ENCODE measurements around the genes PTGFRN and GDAP2.

GRCh38 chr1:116878544-116879595 is 30.8 kb upstream of the PTGFRN start:
- PRO-cap: no peak
- CAGE, long polyA plus RNA: no peak

GRCh38 chr1:116909428-116910317 is at the start of gene PTGFRN:
PTGFRN (plus strand) TSS chr1:116909916.
- PRO-cap: no peak
- CAGE, long polyA plus RNA: no peak

GRCh38 chr1:117051297-117052160 is 8.6 kb upstream of the TTF2 start:
- PRO-cap: no peak
- CAGE, long polyA plus RNA: no peak

DNA sequence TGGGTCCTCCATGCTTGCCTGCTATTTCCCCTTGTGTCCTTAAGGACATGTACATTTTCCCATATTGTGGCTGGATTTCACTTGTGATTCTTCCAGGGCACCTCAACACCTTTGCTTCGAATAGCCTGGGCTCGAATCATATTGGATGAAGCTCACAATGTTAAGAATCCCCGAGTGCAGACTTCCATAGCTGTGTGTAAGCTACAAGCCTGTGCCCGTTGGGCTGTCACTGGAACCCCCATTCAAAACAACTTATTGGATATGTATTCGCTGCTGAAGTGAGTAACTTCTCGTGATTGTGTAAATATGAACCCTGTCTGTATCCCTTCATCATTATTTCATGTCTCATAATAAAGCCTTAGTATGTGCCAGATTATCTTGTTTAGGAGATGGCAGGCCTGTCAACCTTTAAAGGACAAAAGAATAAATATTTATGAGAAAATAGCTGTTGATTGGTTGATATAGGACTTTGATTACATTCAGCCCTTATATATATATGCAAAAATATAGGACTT is 28.6 kb downstream of the TTF2 start:
- PRO-cap: no peak
- CAGE, long polyA plus RNA: no peak

DNA sequence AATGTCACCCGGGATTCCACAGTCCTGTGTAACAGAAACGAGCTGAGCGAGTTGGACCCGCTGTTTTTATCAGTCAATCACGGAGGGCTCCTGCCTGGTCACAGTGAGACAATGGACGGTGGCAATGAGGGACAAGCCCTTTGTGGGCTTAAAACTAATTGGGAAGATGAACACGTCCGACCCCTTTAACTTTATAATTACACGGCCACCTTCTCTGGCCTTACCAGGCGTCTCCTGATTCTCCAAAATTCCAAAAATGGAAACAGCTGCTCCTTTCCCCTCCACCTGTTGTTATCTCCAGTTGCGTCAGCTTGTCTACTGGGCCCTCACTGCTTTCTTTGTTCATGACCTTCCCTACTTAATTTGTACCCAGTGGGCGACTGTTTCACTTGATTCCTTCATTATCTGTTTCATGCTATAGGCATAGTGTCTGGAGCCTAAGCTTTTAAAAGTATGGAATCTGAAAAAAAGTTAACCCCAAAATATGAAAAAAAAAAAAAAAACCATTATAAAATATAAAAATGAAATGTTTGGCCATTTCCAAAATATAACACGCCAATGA is 1.1 kb upstream of the TRIM45 start:
- PRO-cap: no peak
- CAGE, long polyA plus RNA: no peak

DNA sequence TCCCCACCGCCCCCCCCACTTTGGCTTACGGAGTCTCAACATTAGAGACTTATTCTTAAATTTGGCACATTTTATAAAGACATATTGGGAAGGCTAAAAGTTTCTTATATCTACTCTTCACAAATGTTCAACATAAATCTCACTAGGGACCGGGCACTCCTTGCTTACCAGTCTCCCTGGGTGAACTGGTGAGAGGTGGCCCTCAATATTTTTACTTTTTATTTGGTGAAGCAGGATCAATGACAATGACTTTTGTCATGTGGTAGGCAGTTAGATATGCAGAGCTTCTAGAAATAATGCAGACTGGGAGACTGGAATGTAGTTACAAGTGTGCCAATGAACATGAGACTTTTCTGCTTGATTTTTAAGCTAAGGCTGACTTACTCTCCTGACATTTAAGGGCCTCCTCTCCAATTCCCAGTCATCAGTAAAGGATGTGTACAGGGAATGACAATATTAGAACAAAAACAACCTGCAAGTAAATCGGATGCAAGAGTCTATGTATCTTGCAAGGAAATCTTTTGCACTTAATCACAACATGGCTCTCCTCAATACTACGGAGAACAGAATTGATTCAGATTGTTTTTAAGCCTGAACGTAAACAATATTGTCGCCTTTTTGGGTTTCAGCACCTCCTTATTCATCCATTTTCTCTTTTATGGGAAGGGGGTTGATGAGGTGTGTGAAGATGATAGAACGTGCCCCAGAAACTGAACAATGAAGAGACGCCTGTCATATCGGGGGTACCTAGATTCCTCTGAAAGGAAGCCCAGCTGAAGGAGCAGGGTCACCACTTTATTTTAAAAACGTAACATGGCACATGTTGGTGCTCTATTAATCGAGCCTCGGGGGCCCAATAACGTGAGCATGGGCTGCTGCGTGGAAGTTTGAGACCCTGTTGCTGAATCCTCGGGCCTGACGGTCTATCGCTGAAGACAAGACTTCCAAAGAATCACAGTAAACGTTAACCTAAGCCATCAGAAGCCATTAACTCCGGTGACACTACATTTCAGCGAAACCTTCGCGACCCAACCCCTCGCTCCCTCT is 1.4 kb upstream of the MAN1A2 start:
- PRO-cap: no peak
- CAGE, long polyA plus RNA: no peak

DNA sequence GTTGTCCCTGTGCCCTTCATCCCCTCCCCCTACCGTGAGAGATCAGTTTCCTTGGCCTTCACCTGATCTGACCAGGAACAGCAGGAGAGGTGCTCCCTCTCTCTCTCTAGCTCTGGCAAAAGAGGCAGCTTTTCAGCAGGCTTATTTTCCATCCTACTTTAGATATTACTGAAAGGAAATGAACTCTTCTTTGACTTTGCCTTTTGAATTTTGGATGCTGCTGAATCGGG is 26.8 kb downstream of the TENT5C start:
- PRO-cap: no peak
- CAGE, long polyA plus RNA: no peak

GRCh38 chr1:117820923-117821366 is 108.5 kb downstream of the GDAP2 start:
- PRO-cap: no peak
- CAGE, long polyA plus RNA: no peak

GRCh38 chr1:117929130-117929860 is at the start of gene GDAP2:
GDAP2 (minus strand) TSS chr1:117929621.
- PRO-cap: bidirectional peak, plus-strand start at chr1:117929238, minus-strand start at chr1:117929225; bidirectional peak, plus-strand start at chr1:117929355, minus-strand start at chr1:117929332; bidirectional peak, plus-strand start at chr1:117929996, minus-strand start at chr1:117929578
- CAGE, long polyA plus RNA: no peak

- PRO-cap: no peak
- CAGE, long polyA plus RNA: no peak
These were observed 83.4 kb downstream of the SPAG17 start for GRCh38 chr1:118101601-118102092.

GRCh38 chr1:118986272-118987033 is 1.7 kb downstream of the TBX15 start:
- PRO-cap: no peak
- CAGE, long polyA plus RNA: no peak

GRCh38 chr1:118987034-118987336 is 1.2 kb downstream of the TBX15 start:
- PRO-cap: no peak
- CAGE, long polyA plus RNA: no peak

GRCh38 chr1:119139455-119139874 is 988 bp downstream of the WARS2 start:
- PRO-cap: bidirectional peak, plus-strand start at chr1:119139748, minus-strand start at chr1:119139511
- CAGE, long polyA plus RNA: no peak

GRCh38 chr1:119331449-119331755 is 37.2 kb upstream of the HAO2 start:
- PRO-cap: unidirectional peak, minus-strand start at chr1:119331517
- CAGE, long polyA plus RNA: no peak

DNA sequence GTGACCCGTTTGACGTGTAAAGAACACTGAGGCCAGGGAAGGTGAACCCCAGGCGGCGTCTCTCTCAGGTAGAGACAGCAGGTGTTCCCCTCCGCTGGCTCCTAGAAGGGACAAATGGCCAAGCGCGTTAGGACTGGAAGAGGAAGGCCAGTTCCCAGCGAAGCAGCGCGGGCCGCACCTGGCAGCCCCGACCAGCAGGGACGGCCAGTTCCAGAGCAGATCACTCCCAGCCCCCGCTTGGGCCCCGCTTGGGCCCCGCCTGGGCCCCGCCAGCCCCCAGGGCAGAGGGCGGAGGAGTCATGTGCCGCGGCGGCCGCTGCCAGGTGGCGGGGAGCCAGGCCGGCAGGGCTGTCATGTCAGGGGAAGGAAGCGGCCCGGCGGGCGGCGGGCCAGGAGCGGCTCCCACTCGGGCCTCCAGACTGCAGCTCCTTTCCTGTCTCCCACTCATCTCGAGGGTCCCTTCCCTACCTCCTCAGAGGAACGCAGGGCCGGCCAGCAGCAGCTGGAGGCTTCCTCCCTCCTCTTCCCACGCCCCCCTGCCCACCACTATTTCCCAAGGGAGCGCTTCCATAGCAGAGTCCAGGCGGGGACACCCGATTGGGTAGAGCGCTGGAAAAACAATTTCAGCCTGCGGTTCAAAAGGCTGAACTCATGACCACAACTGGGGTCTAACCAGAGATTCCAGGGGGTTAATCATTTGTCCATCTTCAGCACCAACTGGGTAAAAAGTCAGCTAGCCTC is 16.5 kb downstream of the ZNF697 start:
- PRO-cap: no peak
- CAGE, long polyA plus RNA: no peak

DNA sequence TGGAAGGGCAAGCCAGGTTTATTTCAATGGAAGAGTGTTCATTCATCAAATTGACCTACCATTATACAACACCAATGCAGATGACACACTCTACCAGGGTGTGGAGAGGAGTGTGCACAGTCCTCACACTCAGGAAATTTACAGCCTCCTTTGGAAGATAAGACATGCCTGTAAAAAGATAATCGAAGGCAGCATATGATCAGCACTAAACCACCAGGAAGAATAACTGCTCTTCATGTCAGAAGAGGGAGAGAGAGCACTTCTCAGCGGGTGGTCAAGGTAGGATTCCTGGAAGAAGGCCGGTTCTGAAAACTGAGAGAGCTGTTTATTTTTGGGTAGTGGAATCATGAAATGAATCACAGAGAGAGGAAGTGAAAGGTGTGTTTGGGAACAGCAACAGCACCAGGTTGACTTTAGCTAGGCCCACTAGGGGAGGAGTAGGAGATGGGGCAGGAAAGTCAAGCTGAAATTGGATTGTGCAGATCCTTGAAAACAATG is 14.0 kb upstream of the ZNF697 start:
- PRO-cap: no peak
- CAGE, long polyA plus RNA: no peak

DNA sequence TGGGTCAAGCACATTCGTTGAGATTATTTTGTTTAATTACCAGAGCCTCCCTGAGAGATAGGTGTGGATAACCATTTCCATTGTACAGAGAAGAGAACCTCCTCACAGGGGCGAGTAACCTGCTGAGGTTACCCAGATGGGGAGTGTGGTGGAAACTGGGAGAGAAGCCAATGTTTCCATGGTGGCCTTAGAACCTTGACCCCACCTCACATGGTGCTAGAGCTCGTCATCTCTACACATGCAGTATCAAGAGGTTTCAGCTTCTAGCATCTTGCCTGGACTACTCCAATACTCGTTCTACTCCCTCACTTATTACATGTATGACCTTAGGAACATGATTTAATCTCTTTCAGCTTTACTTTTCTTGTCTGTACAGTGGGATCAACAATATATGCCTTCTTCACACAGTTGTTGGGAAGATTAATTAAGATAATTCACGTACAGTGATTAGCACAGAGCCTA is 4.7 kb downstream of the REG4 start:
- PRO-cap: no peak
- CAGE, long polyA plus RNA: no peak

DNA sequence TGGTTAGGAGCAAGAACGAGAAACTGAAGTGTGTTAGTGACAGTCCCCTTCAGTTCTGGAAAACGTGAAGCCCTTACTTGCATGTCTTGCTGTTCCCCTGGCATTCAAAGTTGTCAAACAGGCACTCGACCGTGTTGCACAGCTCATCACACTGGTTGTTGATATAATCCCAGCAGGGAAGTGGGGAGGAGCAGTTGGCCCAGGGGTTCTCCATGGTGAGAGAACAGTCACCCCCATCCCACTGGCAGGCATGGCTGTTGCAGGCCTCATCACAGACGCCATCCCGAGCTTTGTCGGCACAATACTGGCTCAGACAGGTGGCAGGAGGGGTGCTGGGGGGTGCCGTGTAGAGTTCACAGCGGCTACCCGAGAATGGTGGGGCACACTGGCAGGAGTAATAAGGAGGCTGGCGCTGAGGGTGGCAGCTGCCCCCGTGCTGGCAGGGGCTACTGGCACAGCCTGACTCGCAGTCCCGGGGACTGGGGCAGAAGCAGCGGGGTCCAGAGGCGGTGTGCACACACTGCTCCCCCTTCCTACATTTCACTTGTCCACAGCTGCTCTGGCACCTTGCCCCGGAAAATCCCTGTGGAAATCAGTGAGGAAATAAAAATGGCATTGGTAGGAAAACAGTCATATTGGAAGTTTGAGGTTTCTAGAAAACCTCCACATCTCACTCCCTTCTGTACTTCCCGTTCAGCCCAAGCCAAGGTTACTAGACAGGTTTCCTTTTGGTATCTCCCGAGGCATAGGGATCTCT is 29.1 kb upstream of the ADAM30 start:
- PRO-cap: no peak
- CAGE, long polyA plus RNA: no peak

- PRO-cap: no peak
- CAGE, long polyA plus RNA: no peak
These were observed 83.8 kb upstream of the ADAM30 start for GRCh38 chr1:119980078-119980486.

DNA sequence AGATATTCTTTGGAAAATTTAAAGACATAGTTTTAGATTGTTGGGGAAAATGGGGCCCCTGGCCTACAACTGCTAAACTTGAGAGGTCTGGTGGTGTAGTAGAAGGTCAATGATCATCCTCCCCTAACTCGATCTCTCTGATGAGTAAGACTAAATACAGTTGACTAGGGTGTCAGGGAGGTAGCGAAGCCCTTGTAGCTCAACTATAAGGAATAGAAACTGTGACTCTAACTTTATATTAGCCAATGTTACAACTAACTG is 80.9 kb downstream of the NOTCH2 start:
- PRO-cap: no peak
- CAGE, long polyA plus RNA: no peak